Metastatic Lung Carcinoma in the Adrenal Gland (tissue), 1 donor: ENCODE measurements around the genes OR4F5, SAMD11, KLHL17 and HES4.

GRCh38 chr1:65022-65568, at the start of gene OR4F5:
Gene OR4F5, plus strand, starts transcription at chr1:65419.
- PRO-cap: no peak

DNA sequence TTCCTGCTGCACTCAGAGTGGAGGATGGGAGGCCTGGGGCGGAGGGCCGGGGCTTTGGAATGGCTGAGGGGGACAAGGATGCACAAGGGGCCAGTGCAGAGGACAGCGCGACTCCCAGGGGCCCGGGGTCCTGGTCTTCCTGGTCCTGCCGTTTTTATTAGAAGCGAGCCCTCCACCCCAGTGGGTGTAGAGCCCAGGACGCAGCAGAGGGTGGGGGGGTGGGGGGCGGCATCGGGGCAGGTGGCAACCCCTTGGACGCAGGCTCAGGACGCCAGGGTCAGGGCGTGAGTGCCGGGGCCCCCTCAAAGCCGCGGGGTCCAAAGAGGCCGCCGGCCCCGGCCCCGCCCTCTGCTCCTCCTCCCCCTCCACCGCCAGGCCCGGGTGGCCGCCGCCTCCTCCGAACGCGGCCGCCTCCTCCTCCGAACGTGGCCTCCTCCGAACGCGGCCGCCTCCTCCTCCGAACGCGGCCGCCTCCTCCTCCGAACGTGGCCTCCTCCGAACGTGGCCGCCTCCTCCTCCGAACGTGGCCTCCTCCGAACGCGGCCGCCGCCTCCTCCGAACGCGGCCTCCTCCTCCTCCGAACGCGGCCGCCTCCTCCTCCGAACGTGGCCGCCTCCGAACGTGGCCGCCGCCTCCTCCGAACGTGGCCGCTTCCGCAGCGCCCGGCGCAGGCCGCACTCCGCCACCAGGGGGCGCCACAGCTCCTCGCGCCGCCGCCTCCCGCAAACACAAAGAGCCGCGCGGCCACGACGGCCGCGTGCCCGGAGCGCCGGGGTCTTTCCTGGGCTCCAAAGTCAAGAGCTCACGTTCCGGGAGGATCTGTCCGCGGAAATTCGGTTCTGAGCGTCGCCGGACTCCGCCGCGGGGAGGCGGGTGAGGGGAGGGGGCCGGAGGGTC, 19.4 kb upstream of the SAMD11 start:
- PRO-cap: unidirectional peak, minus-strand start at position 645 of the sequence

DNA sequence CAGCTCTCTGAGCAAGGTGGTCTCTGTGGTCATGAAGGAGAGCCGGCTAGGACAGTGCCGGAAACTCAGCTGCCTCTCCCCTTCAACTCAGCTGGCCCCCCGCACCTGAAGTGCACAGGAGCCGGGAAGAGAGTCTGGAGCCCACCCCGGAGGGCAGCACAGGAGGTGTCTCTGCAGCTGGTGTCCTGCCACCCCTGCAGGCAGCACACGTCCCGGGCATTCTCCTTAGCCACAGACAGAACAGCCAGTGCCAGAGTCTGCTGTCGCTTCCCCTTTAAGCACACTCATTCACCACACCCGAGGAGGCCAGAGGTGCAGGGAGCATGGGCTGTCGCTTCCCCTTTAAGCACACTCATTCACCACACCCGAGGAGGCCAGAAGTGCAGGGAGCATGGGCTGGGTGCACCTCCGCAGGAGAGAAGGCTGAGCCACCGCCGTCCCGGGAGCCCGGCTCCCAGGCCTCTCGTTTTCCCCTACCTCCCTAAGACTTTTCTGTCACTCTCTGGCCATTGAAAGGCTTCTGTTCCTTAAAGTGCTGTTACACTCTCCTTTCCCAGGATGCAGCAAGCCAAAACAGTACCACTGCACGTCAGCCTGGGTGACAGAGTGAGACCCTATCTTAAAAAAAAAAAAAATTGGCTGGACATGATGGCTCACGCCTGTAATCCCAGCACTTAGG, 17.0 kb upstream of the SAMD11 start:
- PRO-cap: unidirectional peak, plus-strand start at position 377 of the sequence

DNA sequence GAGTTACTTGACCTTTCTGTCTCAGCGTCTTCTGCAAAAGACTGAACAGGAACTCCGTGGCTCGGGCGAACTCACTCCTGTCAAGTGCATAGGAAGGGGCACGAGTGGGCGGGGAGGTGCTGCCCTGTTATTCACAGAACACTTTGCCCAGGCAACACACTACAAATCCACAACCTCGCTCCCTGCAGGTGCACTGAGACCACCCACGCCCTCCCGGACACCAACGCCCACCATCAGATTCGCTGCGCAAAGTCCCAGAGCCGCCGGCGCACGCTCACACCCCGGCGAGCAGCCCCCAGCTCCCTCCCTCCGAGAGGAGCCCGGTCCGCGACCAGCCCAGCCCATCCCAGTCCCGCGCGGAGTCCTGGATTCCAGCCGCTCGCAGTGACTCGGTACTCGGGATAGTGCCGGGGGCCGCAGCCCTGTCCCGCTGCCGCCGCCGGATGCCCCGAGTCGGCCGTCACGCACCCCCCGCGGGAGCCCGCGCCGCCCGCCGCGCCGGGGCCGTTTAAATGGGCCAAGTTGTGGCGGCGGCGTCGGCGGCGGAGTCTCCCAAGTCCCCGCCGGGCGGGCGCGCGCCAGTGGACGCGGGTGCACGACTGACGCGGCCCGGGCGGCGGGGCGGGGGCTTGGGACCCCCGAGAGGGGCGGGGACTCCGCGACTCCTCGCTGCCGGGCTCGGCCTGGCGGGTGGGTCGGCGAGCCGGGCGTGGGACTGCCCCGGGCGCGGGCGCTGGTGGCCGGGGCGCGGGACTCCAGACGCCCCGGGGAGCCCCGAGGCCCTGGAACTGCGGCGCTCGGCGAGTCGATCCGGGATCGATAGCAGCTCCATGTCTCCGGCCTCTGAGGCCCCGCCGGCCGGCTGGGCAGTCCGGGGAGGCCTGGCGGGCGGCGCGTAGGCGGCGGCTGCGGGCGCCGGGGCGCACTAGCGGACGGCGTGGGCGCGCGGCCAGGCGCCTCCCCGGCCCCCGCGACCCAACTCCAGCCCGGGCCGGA, at the start of gene SAMD11:
TSS of gene SAMD11 (plus strand) at position 539 of the 996 bp plus-strand sequence.
- PRO-cap: unidirectional peak, plus-strand start at position 669 of the sequence

GRCh38 chr1:925522-926322, 2.0 kb downstream of the SAMD11 start:
- PRO-cap: bidirectional peak, plus-strand start at chr1:925743, minus-strand start at chr1:925604

DNA sequence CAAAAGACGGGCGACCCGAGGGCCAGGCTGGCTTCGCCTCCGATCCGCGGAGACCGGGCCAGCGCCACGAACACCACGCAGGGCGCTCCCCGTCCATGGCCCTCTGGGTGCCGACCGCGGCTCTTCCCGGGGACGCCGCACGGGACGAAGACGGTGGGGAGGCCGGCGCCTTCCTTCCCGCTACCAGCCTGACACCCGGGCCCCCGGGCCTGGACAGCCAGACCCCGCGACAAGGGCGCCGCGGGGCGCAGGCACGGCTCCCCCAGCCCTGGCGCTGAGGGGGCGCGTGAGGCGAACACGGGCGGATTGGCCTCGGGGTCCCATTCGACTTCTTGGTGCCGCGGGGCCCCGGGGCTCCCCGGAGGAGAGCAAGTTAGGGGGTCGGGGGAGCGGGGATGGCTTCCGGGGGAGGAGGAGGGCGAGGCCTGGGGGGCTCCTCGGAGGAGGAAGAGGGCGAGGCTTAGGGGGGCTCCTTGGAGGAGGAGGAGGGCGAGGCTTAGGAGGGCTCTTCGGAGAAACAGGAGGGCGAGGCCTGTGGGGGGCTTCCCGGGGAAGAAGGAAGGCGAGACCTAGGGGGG, 601 bp upstream of the KLHL17 start:
- PRO-cap: no peak

GRCh38 chr1:960272-961248, at the start of gene KLHL17:
Gene KLHL17, plus strand, starts transcription at chr1:960584.
- PRO-cap: unidirectional peak, plus-strand start at chr1:960562

- PRO-cap: no peak
Observed at GRCh38 chr1:977957-978835, 3.7 kb downstream of the PERM1 start.

DNA sequence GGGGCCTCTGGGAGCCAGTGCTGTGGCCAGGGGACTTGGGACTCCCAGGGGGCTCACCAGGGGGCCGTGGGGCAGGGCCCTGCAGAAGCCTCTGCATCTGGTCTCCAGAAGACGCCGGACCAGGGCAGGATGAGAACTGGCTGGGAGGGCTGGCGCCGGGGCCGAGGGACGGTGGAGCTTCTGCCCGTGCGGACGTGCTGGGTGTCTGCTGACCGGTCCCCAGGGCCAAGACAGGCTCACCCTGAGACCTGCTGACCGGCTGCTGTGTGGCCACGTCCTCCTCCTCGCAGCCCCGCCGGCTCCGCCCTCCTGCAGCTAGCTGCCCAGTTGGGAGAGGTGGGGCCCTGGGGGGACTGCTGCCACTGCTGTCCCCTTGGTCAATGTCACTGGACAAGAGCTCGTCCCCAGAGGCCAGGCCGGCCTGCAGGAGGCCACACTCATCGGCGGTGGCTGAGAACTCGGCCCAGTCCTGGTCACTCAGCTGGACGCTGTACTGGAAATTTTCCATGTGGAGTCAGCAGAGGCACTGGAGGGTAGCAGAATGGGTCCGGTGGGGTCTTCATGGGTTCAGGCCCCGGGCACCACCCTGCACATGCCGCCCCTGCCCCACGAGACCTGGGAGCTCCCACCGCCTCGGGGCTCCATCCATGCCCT, 1.2 kb downstream of the PERM1 start:
- PRO-cap: no peak

DNA sequence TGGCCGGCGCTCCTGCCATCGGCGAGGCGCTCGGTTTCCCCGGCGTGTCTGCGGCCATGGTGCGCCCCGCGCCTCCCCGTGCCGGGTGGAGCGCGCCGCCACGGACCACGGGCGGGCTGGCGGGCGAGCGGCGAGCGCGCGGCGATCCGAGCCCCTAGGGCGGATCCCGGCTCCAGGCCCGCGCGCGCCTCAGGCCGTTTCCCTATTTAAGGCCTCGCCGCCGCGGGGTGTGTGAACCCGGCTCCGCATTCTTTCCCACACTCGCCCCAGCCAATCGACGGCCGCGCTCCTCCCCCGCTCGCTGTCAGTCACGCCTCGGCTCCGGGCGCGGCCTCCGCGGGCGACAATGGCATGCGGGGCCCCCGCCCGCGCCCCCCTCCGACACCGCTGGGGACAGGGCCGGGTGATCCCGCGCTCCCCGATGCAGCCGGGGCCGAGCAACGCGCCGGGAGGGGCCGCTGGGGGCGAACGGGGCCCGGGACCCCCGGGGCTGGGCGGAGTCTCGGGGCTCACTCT, at the start of gene HES4:
TSS of gene HES4 (minus strand) at position 182 of the 516 bp plus-strand sequence.
- PRO-cap: bidirectional peak, plus-strand start outside the sequence, minus-strand start at position 182 of the sequence

- PRO-cap: no peak
Observed at GRCh38 chr1:1054946-1055966, 18.9 kb downstream of the RNF223 start.

- PRO-cap: no peak
Observed at GRCh38 chr1:1063739-1064722, 10.1 kb downstream of the RNF223 start.

DNA sequence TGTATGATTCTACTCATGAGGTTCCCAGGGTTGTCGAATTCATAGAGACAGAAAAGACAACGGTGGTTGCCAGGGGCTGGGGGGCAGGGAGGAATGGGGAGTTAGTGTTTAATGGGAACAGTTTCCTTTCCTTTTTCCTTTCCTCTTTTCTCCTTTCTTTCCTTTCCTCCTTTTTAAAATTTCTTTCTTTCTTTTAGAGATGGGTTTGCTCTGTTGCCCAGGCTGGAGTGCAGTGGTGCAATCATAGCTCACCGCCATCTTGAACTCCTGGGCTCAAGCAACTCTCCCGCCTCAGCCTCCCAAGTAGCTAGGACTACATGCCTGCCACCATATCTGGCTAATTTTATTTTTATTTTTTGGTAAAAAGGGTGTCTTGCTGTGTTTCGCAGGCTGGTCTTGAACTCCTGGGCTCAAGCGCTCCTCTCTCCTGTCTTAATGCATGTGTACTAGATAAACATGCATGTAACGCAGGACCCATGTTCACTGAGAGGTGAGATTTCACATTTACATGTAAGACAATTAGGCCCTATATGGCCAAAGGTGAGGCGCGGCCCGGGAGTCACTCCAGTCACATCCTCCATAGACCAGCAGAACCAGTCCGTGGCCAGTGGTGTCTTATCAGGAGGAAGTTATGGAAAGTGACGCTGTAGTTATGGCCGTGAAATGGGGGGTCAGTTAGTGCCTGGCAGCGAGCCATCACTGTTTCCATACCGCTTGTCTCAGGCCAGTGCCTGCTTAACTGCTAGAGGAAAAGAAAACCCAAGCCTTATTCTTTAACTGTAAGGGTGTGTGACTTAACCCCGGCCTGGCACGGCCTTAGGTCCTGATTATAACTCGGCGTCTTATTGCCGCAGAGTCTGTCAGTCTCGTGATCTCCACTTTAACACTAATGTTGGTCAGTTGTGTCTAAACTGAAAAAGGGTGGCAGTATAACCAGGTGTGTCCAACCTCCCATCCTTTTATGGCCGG, 6.3 kb downstream of the C1orf159 start:
- PRO-cap: no peak

GRCh38 chr1:1213514-1213863, 464 bp downstream of the TNFRSF4 start:
- PRO-cap: no peak

GRCh38 chr1:1237182-1237733, 5.2 kb downstream of the B3GALT6 start:
- PRO-cap: no peak

DNA sequence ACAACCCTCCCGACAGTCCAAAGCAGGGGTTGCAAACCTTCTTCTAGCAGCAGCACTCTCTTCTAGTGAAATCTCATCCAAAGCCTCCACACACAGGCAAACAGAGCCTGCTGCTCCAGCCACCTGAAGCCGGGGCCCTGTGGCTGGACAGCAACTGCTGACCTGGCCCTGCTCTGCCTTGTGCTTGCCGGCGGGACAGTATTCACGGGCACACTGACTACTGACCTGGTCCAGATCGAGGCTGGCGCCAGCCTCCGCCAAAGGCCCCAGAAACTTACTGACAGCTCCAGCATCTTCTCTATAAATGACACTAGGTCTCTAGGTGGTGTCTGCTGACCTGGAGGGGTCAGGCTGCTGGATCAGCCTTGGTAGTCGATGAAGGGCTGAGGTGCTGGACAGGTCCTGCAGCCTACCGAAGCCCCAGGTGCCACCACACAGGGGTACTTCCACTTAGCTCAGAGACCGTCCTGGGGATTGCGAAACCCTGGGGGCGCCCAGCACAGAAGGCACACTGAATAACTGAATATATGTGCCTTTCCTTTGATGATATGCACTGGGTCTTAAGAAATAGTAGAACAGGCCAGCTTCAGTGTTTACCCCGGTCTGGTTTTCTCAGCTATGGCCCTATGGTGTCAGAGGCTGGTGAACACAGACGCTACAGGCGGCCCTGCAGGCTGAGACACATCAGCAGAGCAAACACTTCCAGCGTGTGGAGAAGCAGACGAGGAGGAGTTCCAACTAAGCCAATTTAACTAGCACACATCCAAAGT, 11.0 kb downstream of the UBE2J2 start:
- PRO-cap: no peak

GRCh38 chr1:1274573-1275137, 1.0 kb upstream of the UBE2J2 start:
- PRO-cap: no peak

DNA sequence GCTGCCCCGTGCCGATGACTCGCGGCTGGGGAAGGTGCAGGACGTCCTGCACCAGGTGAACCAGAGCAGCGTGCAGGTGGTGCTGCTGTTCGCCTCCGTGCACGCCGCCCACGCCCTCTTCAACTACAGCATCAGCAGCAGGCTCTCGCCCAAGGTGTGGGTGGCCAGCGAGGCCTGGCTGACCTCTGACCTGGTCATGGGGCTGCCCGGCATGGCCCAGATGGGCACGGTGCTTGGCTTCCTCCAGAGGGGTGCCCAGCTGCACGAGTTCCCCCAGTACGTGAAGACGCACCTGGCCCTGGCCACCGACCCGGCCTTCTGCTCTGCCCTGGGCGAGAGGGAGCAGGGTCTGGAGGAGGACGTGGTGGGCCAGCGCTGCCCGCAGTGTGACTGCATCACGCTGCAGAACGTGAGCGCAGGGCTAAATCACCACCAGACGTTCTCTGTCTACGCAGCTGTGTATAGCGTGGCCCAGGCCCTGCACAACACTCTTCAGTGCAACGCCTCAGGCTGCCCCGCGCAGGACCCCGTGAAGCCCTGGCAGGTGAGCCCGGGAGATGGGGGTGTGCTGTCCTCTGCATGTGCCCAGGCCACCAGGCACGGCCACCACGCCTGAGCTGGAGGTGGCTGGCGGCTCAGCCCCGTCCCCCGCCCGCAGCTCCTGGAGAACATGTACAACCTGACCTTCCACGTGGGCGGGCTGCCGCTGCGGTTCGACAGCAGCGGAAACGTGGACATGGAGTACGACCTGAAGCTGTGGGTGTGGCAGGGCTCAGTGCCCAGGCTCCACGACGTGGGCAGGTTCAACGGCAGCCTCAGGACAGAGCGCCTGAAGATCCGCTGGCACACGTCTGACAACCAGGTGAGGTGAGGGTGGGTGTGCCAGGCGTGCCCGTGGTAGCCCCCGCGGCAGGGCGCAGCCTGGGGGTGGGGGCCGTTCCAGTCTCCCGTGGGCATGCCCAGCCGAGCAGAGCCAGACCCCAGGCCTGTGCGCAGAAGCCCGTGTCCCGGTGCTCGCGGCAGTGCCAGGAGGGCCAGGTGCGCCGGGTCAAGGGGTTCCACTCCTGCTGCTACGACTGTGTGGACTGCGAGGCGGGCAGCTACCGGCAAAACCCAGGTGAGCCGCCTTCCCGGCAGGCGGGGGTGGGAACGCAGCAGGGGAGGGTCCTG, 1.6 kb downstream of the TAS1R3 start:
- PRO-cap: no peak

DNA sequence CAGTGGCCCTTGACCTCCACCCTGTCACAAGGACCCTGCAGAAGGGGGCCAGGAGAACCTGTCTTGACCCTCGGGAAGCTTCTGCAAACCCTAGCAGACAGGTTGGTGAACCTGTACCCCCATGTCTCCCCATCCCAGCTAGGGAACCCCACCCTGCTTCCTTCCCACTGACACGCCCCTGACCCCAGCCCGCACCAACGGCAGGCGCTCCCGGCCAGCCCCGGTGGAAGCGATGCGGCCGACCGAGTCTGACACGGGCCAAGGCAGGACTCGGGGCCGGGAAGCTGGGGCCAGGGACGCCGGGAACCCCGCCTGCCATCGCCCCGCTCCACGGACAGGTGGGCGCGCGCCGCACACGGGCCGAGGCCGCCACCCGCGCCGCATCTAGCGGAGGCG, 839 bp downstream of the DVL1 start:
- PRO-cap: unidirectional peak, plus-strand start at position 245 of the sequence

GRCh38 chr1:1390628-1391385, 8.3 kb downstream of the CCNL2 start:
- PRO-cap: no peak